Skeletal muscle cell (primary cell): ENCODE results near the genes KCTD15, GARRE1 and GRAMD1A.

- RRBS = 1% methylated on average over 43 of the region's 66 CpGs
Measured at GRCh38 chr19:33301936-33302365, 383 bp downstream of the CEBPA start.

DNA sequence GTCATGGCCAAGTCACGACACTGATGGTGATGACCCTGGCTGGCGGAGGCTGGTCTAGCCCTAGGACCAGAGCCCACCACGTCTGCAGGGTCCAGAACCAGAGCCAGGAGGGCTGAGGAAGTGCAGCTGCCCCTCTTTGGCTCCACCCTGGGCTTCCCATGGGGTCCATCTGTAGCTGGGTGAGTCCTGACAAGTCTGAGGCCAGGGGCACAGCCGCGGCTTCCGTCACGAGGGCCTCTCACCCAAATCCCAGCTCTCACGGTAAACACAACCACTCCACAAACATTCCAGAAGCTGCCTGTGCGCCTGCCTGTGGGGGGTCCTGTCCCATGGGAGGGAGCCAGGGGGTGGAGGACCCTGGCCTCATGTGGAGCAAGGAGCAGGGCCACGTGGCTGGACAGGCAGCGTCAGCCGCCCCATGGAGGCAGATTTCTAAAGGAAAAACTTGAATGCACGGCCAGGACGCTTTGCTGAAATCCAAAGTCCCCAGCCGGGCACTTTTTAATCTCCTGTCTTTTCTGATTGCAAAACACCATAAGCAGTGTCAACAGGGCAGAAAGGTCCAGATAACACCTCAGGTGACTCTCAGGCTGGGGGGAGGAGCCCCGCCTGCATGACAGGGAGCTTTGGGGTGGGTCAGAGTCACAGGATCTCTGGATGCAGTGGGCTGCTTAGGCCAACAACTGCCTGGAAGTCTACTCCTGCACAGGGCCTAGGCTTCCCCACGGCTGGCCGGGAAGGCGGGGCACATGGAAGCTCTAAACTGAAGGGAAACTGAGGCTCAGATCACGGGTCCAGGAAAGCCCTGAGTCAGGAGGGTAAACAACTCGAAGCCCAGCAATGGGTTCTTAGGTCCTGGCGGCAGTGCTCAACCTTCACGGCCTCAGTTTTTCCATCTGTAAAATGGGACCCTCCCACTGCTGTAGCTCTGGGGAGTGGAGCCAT, 30.0 kb downstream of the CEBPG start:
- RRBS = no CpG with 5 or more reads among the region's 23 CpGs

DNA sequence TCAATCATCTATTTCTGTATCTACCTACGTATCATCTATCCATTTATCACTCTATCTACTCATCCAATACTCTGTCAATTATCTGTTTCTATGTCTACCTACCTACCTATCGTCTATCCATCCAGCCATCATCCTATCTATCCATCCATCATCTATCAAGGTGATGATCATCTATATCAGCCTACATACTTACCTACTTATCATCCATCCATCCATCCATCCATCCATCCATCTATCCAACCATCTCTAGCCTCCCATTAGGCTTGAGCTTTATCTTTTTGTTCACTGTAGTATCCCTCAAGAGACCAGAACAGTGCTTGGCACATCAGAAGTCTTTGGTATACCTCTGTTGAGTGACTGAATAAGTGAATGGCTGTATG, 49.4 kb downstream of the CEBPG start:
- RRBS = no CpG with 5 or more reads among the region's 2 CpGs

- RRBS = no CpG with 5 or more reads among the region's 2 CpGs
Measured at GRCh38 chr19:33501926-33502163, 19.7 kb downstream of the PEPD start.

DNA sequence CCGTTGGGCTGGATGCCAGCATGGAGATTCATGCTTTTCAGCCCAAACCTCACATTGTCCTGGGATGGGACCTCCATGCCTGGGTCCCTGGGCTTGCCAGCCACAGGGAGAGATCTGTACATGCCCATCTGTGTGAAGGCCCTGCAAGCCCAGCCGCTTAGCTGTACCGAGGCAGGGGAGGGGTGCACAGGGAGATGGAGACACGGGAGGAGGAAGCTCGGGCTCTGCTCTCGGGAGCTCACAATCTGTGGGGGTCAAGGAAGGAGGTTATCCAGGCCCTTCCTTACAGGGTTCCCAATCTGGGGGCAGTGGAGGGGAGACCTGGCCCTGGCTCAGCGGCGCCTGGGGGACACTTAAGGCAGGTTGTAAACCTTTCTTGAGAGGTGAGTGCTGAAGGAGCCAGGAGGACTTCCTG, 77.3 kb downstream of the CHST8 start:
- RRBS = no CpG with 5 or more reads among the region's 8 CpGs

- RRBS = under 1% methylated on average over 38 of the region's 55 CpGs
Measured at GRCh38 chr19:33796774-33797210, at the start of gene KCTD15. Gene KCTD15 (plus strand): TSS chr19:33796870.

DNA sequence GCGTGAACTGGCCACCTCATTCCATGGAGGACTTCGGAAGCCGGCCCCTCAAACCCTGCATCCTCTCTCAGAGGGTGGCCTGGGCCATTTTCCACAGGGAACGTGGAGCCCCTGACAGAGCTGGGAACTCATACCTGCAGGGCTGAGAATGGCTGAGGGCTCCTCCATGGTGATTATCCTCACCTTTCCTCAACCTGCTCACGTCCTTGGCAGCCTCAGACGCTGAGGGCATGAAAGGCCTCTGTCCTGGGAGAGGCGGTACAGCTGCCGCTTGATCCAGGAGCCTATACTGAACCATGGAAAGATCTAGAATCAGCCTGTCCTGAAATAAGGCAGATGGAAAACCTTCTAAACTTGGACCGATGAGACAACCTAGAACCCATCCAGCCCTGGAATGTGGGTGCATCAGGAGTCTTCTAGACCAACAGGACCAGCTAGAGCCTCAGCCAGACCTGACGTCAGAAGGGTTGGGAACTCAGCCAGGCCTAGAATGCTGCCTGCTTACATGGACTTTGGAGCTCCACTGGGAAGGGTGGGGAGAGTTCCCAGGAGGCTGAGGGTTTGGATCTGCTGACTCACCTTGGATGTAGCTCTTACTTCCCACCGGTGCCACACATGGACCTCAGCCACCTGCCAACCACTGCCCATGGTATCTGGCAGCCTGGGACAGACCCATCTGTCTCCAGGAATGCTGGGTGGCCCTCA, 7.4 kb downstream of the KCTD15 start:
- RRBS = no CpG with 5 or more reads among the region's 11 CpGs

- RRBS = no CpG with 5 or more reads among the region's 16 CpGs
Measured at GRCh38 chr19:33883843-33884807, 87.5 kb downstream of the KCTD15 start.

DNA sequence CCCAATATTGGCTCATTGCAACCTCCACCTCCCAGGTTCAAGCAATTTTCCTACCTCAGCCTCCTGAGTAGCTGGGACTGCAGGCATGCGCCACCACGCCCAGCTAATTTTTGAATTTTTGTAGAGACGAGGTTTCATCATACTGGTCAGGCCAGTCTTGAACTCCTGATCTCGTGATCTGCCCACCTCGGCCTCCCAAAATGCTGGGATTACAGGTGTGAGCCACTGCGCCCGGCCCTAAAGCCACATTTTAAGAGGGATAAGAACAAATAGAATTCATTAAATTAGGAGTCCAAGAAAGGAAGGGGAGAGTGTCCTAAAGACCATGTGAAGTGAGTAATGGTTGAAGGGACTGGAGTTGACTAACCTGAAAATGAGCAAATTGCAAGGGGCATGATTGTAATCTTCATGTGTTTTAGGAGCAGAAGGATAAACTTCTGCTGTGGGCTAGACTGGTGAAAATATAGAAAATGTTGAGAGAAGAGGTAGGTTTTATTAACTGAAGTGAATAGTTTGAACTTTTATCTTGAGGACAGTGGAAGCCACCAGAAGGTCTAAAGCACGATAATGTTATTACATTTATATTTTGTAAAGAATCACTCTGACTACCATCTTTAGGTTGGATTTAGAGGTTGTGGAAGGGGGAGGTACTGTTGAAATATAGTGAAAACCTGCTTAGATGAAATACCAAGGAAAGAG, 35.4 kb downstream of the LSM14A start:
- RRBS = no CpG with 5 or more reads among the region's 8 CpGs

DNA sequence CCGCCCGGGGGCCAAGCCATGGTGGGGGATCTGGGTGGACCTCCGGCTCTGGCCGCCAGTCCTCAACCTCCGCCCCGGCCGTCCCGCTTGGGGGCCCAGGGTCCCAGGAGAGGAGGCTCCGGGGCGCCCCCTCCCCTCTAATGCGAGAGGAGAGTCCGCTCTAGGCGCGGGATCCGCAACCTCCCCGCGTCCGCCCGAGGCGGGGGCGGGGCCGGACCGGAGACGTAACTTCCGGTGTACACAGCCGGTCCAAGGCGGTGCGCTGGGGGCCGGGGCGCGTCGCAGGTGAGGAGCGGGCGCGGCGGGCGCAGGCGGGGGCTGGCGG, at the start of gene GARRE1:
Gene GARRE1, plus strand, starts transcription at position 225 of the 325 bp plus-strand sequence.
- RRBS = 2% methylated on average over 4 of the region's 39 CpGs

DNA sequence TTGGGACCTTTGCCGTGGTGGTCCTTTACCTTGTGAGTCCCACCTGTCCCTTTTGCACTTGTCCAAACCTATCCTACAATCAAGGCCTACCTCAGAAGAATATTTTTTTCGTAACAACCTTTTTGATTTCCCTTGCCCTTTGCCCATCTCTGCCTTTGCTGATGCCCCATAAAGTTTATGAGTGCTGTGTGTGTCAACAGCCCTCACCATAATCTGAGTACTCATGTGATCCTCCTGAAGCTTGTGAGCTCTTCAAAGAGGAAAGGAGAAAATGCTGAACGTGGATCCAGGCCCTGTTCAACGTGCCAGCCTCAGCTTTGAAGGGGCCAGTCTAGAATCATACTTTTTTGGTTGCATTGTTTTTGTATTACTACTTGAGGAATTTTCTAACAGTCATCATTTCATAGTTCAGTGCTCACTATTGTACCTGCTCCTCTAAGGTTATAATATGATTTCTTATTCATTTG, 44.8 kb downstream of the GARRE1 start:
- RRBS = no CpG with 5 or more reads among the region's 4 CpGs

DNA sequence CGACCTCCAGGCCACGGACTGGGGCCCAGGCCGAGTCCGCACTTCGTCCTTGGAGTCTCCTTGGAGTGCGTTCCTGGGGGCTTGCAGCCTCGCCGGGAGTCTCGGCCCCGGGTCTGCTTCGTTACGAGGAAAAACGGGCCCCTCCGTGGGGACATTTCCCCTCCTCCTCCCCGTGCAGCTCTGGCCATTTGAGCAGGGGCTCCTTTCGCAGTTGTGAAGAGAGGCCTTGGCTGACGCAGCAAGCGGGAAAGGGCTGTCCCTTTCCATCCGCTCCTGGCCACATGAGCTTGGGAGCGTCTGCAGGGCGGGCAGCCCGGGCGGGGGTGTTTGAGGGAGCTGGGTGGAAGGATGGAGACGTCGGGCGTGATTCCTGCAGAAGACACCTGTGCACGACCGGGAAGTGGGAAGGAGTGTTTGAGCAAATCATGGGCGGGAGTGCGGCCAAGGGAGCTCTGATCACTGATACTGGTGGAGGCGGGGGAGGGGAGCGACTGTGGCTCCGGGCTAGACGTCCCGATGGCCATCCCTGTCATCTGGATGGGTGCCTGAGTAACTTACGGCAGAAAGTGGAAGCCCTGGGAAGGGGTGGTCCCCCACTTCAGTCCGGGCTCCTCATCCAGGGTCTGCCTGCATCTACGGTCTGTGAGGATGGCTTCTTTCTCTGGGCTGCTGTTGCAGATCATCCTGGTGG, 644 bp downstream of the GPI start:
- RRBS = 3% methylated on average over 5 of the region's 38 CpGs

DNA sequence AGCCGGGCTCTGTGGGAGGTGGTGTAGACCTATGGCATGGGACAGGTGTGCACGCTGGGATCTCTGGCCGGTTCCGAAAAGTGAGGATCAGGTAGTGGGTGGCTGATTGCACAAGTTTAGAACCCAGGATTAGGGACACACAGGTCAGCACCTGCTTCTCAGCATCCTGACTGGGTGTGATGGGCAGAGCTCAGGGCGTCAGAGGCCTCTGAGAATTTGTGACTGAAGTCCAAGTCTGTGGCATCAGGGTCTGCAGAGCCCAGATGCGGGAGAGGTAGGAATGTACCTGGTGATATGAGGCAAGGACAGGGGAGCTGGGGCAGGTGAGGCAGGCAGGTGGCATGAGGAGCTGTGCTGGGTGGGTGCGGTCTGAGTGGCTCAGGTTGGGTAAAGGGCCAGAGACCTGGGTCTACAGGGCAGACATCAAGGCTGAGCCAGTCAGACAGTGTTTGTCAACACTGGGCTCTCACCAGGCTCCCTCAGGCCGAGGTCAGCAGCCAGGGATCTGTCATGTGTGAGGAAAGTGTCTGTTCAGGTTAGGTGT, 18.5 kb downstream of the GPI start:
- RRBS = 98% methylated on average over 3 of the region's 8 CpGs

- RRBS = no CpG with 5 or more reads among the region's 25 CpGs
Measured at GRCh38 chr19:34666693-34667518, 10.1 kb downstream of the SCGB2B2 start.

DNA sequence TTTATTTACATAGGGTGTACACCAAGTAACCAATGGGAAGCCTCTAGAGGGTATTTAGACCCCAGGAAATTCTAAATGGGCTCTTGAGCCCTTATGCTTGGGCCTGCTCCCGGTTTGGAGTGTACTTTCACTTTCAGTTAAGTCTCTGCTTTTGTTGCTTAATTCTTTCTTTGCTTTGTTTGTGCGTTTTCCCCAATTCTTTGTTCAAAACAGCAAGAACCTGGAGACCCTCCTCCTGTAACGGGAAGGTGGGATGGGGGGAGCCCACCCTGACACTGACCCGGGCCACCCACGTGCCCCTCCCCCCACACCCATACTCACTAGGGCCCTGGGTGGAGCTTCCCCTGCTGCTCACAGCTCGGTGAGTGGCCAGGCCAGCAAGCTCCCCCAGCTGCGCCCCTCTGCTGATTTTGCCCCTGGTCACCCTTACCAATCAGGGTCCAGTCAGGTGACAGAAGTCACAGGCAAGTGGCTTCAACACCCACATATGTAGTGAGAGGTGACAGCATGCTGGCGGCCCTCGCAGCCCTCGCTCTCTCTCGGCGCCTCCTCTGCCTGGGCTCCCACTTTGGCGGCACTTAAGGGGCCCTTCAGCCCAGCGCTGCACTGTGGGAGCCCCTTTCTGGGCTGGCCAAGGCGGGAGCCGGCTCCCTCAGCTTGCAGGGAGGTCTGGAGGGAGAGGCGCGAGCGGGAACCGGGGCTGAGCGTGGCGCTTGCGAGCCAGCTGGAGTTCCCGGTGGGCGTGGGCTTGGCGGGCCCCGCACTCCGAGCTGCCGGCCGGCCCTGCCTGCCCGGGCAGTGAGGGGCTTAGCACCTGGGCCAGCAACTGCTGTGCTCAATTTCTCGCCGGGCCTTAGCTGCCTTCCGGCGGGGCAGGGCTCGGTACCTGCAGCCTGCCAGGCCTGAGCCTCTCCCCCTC, 9.2 kb downstream of the SCGB2B2 start:
- RRBS = no CpG with 5 or more reads among the region's 36 CpGs

DNA sequence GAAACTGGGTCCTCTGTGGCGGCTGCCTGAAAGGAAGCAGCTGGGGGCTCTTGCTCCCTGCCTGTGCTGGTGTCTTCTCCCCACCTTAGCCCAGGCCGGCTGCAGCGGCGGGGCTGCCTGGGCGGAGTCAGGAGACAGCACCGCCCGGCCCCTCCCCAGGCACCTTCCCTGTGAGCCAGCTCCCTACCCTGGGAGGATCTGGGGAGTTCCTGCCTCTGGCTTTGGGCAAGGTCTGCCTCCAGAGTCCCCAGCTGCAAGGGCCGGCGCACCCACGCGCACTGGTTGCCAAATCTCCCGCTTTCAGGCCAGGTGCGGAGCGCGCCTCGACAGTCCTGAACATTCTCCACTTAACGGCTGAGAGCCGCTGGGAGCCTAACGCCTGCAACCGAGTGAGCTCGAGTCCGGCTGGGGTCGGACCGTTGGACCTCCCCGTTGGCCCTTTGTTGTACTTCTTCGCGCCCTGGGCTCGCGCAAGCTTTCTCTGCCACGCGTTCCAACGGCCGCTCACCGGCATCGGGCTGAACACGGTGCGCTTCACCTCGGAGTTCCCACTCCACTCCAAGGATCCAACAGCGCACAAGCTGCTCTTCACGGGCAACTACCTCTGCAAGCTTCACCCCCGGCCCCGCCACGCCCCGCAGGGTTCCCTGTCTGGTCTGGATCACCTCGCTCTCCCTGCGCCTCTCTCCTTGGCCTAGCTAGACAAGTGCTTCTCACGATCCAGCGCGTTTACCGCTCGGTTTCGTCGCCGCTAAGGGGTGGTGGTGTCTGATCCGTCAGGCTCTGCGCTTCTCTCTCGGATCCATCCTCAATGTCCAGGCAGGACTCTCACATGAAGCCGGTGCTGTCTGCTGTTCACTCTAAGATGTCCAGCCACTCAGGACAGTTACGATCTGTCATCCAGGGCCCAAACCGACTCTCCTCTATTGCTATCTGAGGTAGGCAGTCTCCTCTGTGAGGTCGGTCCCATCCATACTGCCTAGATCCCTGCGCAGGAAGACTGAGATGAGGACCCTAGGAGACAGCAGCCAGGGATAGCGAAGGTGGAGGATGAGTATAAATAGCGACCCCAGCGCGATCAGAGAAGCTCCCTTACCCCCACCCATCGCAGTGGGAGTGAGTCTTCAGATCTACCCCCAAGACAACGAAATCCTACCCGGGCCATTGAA, 21.5 kb upstream of the ZNF30 start:
- RRBS = 2% methylated on average over 6 of the region's 69 CpGs

DNA sequence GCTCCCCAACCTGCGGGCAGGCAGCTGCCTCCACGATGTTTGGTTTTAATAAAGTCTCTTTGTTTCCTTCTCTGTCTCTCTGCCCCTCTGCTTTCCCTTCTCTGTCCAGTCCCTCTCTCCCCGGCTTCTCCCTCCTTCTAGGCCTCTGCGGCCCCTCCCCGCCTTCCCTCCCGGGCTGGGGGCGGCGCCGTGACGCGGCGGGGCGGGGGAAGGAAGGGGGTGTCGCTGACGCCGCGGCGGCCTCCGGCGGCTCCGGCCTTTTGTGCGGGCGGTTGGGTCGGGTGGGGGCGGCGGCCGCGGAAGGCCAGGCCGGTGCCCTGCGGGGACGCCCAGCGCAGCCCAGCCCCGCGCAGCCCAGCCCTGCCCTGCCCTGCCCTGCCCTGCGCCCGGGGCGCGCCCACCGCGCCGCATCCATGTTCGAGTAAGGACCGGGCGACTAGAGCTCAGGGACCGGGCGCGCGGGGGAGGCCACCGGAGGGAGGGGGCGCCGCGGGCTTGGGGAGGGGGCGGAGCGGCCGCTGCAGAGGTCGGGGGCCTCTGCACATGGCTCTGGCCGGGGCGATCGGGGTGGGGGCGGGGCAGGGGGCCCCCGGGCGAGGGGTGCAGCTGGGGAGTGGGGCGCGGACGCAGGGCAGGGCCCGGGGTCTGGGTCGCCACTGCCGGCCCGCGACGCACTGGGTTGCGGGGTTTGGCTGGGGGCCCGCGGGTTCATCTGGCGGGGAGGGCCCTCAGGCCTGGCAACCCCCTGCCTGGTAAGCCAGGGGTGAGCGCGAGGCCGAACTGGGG, at the start of gene GRAMD1A:
Gene GRAMD1A, plus strand, starts transcription at position 258 of the 786 bp plus-strand sequence.
- RRBS = 1% methylated on average over 52 of the region's 78 CpGs

GRCh38 chr19:35005010-35005481, 4.9 kb downstream of the GRAMD1A start:
- RRBS = no CpG with 5 or more reads among the region's 11 CpGs

GRCh38 chr19:35026670-35026987, 3.6 kb upstream of the SCN1B start:
- RRBS = no CpG with 5 or more reads among the region's 3 CpGs

- RRBS = no CpG with 5 or more reads among the region's 7 CpGs
Measured at GRCh38 chr19:35045703-35046218, 4.2 kb downstream of the HPN start.